Parotid gland (tissue), 1 donor: Measurements from ENCODE around the genes FLRT3, OTOR, BANF2 and OVOL2.

GRCh38 chr20:14286809-14287062, 50.7 kb downstream of the FLRT3 start:
- PRO-cap, result no peak

GRCh38 chr20:14337186-14337893, at the start of gene FLRT3:
Gene FLRT3 (minus strand): TSS chr20:14337612.
- PRO-cap, result unidirectional peak, minus-strand start at chr20:14337631

DNA sequence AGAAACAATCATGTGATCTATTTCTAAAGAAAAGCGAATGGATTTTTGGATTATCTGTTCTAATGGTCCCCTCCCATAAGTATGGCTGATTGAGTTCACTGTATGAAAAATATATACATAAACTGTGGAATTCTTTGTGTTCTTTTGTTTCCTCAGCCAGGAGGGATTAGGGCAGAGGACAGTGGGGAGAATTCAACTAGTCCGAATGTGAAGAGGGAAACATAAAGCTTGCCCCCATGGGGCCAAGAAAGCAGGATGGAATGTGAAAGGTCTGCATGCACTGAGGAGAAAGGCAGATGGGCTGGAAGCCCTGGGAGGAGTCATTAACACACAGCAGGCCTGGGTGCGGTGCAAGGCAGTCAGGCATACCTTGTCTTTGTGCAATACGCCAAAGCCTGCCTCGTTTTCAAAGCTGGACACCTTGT, 597.0 kb downstream of the KIF16B start:
- PRO-cap, result no peak

GRCh38 chr20:15986730-15987193, 586.5 kb downstream of the KIF16B start:
- PRO-cap, result no peak

GRCh38 chr20:16295015-16295520, 278.2 kb downstream of the KIF16B start:
- PRO-cap, result no peak

DNA sequence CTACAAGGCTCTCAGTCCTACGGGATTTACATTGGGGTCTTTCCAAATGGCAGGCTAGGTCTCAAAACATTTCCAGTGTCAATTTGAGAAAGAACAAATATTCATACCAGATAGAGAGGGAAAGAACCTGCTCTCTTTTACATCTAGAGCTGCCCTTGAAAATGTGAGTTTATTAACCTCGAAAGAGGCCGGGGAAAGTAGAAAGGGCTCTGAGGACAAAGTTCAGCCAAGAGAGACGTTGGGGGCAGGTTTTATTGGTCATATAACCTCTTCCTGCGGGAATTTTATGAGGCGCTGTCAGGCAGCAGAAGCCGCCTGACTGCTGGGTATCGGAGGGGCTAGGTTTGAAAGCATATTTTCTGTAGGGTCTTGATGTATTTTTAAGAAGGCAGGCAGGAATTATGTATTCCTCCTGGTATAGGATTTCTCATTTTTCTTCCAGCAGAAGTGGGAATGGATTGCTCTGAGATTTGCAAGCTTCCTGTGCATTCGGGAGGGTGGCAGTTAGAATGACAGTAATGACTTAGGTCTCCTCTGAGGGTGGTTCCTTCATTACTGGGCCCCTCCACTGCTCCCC, 34.4 kb upstream of the KIF16B start:
- PRO-cap, result no peak

GRCh38 chr20:16748046-16748517, at the start of gene OTOR:
Gene OTOR (plus strand): TSS chr20:16748358.
- PRO-cap, result no peak

DNA sequence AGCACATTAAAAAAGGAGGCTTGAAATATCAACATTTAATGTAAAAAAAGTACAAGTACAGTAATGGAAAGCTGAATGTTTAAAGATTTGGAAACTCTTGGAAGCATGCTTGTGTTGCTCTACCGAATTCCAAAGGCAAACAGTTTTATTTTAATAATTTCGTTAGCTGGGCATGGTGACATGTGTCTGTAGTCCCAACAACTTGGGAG, 137.4 kb downstream of the BFSP1 start:
- PRO-cap, result no peak

- PRO-cap, result no peak
Measured at GRCh38 chr20:17501638-17502433, 29.3 kb downstream of the BFSP1 start.

DNA sequence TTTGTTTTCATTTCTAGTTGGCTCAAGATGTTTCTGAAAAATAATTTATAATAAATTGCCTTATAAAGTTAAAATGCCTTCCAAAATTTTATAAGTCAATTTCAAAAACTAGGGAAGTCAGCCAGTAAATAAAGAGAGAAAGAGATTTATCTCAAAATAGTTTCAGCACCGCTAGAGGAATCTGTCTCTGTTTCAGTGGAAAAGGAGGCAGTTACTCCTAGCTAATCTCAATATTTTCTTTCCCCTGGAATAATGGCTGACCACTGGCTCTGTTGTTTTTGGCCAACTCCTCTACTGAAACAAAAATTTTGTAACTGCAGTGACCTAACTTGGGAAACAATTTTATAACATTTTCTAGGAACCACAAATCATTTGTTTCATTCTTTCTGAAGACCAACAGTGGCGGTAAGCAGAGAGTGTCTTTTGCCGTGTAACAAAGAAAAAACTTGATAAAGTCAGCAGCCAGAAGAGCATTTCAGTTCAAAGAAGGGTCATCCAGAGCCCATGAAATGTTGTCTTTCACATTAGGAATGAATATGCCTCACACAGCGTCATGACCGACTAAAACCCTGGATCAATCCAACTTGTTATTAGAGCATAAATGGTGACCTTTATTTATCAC, 11.8 kb upstream of the BFSP1 start:
- PRO-cap, result no peak

- PRO-cap, result no peak
Measured at GRCh38 chr20:17557426-17558270, 12.2 kb upstream of the DSTN start.

DNA sequence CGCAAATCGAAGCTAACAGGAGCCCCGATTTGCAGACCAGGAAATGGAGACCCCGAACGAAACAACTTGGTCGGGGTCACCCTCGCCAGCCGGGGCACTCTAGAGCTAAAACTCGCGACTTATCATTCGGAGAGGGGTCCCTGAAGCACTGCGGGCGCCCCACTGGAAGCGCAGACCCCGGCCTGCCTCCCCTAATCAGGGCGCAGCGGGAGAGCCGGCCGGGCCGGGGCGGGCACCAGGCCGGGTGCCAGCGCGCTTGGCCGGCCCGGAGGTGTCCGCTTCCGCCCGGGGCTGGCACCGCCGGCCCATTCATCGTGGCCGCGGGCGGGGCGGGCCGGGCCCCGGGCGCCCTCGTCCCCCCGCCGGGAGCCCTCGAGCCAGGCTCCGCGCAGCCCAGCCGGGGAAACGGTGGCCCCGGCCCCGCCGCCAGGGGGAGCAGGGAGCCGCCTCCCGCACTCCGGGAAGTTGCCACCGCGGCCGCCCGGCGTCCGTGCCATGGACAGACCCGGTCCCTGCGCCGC, 1.1 kb downstream of the RRBP1 start:
- PRO-cap, result no peak

DNA sequence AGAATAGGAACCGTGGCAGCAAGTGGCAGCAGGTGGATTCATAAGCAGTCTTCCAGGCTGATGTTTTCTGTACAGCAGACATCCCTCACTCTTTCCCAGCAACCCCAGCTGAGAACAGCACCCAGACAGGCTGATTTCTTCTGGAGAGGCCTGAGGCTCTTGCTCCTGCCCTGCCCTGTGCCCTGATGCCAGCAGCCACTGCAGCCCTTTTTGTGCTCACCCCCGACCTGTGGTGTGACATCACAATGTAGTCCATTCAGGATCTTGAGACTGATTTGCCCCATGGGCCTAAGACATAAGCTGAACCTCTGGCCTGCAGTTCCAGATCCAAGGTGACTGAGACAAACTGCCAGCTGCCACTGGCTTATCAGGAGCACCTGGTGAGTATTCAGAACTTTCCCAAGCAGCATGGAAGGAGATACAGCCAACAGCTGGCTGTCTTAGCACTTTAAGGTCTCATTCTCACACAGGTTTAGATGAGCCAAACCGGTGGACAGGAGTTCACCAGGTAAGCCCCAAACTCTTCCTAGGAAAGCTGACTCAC, at the start of gene BANF2:
Gene BANF2 (plus strand): TSS at position 291 of the 544 bp plus-strand sequence.
- PRO-cap, result no peak

DNA sequence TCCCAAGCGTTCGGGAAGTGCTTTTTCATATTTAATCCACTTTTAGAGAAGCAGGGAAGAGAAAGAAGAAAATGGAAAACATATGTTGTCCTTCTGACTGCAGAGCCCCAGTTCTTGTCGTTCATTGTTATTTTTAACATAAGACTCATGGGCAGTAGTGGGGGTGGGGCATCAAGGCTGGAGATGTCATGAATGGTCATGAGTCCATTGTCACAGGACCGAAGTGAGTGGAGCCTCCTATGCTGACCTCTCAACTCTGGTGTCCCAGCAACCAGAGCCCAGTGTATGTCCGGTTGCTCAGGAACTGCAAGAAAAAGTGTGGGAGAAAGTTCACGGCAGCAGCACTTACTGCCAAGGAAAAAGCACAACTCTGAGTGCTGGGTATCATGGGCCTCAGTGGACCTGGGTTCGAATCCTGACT, 108.6 kb downstream of the BANF2 start:
- PRO-cap, result no peak

- PRO-cap, result no peak
Measured at GRCh38 chr20:17925056-17925703, 43.4 kb downstream of the SNX5 start.

DNA sequence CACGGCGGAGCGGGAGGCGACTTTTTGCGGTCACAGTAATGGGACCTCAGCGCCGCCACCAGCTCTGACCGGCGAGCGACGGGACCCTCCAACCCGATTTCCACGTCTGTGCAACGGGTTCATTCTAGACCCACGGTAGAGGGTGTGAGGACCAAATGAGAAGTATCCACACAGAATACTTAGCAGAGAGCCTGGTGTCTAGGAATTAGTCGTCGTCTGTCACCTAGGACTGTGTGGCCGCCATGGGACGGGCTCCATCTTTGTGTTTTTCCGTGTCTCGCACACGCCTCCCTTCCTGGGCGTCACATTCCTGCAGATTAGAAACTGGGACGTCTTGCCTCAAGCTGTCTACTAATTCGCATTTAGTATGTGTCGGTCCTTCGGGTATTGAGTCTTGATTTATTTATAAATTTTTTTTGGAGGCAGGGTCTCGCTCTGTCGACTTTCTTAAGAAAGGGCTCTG, 463 bp downstream of the MGME1 start:
- PRO-cap, result no peak

- PRO-cap, result no peak
Measured at GRCh38 chr20:18057403-18058321, at the start of gene OVOL2. Gene OVOL2 (minus strand): TSS chr20:18057916.

- PRO-cap, result no peak
Measured at GRCh38 chr20:18142348-18142822, 4.7 kb downstream of the KAT14 start.

DNA sequence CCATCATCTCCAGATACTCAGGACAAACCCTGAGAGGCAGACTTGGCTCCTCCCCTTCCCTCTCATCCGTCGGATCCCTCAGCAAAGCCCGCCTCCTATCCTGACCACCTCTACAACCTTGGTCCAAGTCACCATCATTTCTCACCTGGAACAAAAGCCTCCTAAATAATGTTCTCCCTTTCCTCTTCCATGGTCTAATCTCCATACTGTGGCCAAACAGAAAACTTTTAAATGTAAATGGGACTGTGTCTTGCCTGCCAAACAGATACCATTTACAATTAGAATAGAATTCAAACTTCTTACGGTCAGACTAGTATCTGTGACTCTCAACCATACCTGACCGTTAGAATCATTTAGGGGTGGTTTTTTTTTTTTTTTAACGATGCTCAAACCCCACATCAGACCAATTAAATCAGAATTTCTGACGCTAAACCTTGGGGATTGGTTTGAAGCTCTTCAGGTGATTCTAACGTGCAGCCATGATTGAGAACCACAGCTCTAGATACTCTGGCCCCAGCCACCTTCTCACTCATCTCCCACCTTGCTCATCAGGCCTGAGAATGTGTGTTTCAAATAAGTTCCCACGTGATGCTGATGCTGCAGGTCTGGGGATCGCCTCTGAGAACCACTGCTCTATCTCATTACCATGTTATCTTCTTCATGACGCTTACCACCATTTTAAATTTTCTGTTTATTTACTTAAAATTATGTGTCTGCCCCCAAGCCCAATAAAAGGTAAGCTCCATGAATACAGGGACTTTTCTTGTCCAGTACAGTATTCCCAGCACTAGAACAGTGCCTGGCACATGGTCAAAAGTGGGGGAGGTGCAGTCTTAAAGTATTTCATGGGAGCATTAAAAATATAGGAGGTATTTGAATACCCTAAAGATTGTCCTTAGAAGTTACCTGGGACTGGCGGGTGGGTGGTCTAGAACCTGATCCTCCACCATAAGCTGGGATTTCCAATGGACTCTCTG, 14.8 kb downstream of the DZANK1 start:
- PRO-cap, result no peak

- PRO-cap, result no peak
Measured at GRCh38 chr20:18738120-18738494, 75.5 kb upstream of the SCP2D1 start.